ENCODE results near the gene COL5A1.

- PRO-cap = bidirectional peak, plus-strand start at chr9:133993635, minus-strand start at chr9:133993498
- RAMPAGE, long total RNA = no peak
These were observed 1.2 kb upstream of the VAV2 start for GRCh38 chr9:133993061-133993983.

DNA sequence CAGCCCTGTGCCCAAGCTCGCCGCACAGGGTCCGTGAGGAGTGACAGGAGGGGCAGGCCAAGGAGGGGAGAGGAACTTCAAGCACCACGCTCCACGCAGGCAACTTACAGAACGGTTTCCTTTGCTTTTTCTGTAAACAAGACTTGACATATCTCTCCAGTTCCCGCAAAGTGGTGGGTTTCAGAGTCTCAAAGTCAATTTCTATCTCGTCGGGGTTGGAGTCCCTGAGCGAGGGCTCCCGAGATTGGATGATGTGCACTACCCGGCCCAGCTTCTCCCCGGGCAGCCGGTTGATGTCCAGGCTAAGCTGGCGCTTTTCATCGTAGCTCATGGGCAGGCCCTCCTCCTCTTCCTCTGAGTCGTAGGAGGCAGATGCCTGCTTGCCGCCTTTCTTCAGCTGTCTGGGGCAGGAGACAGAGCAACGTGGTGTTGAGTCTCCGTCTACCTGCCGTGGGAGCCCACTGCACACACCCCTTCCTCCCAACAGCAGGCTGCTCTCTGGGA, 10.7 kb downstream of the BRD3OS start:
- PRO-cap = no peak
- RAMPAGE, long total RNA = no peak

- PRO-cap = bidirectional peak, plus-strand start at chr9:134067783, minus-strand start at chr9:134067752
- RAMPAGE, long total RNA = no peak
These were observed 496 bp downstream of the BRD3 start for GRCh38 chr9:134067173-134067886.

GRCh38 chr9:134138109-134138498, 2.2 kb downstream of the WDR5 start:
- PRO-cap = no peak
- RAMPAGE, long total RNA = no peak

GRCh38 chr9:134169488-134170270, 33.8 kb downstream of the WDR5 start:
- PRO-cap = no peak
- RAMPAGE, long total RNA = no peak

GRCh38 chr9:134232863-134233351, 93.3 kb upstream of the RXRA start:
- PRO-cap = no peak
- RAMPAGE, long total RNA = no peak

DNA sequence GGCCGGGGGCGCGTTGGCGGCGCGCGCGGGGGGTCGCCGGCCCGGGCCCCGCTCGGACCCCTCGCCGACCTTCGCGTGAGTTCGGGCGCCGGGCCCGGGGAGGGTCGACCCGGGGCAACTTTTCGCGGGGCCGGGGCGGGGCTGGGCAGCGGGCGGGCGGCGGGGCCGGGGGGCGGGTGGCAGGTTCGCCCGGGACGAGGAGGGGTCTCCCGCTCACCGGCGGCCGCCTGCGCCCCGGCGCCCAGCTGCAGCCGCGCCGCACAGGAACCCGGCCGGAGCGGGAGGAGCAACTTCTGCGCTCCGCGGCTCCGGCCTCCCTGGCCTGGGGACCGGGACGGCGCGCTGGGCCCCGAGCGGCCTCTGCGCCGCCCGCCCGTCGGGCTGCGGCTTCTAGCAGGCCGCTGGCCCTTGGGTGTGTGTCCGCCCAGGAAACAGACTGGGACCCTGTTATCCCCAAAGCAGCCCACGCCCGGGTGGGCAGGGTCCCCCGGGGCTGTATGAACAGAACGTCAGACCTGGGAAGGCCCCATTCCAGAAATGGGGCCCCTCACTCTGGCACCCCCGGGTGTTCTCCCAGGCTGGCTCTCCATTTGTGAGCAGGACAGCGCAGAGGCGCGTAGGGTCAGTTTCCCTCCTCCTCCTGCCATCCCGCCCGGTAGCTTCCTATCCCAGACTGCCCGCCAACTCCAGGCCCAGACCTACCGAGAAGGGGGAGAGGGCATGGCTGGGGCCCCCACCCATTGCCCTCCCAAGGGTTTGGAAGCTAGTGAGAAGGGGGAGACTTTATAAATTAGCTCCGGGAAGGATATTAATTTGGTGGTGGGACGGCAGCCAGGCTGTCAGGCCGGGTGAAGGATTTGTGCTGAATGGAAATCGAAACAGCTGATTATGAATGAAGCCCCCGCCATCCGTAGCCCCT, 726 bp downstream of the RXRA start:
- PRO-cap = unidirectional peak, minus-strand start at position 592 of the sequence
- RAMPAGE, long total RNA = no peak

DNA sequence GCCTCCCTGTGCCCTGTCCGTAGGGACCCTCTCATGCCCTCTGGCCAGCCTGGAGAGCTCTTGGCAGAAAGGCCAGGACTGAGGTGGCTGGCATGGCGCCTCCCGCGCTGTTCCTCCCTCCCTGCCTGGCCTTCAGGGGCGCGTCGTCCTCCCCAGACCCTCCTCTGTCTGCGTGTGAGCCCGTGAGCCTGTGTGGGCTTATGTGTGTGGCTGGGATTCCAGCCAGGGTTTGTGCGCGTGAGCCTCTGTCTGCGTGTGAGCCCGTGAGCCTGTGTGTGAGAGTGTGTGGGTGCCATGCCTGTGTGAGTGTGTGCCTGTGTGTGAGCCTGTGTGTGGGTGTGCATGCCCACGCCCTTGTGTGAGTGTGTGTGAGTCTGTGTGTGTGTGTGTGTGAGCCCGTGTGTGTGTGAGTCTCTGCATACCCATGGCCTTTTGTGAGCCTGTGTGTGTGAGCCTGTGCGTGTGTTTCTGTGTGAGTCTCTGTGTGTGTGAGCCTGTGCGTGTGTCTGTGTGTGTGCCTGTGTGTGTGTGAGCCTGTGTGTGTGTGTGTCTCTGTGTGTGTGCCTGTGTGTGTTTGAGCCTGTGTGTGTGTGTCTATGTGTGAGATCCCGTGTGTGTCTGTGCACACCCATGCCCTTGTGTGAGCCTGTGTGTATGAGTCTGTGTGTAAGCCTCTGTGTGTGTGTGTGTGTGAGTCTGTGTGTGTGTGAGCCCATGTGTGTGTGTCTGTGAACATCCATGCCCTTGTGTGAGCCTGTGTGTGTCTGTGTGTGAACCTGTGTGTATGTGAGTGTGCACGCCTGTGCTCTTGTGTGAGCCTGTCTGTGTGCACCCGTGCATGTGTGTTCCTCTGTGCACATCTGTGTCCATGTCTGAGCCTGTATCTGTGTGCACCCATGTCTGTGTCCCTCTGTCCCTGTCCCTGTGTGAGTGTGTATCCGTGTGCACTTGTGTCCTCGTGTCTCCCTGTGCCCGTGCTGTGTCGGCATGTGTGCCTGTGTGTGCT, 13.2 kb downstream of the RXRA start:
- PRO-cap = no peak
- RAMPAGE, long total RNA = start-site peak on the plus strand centred at position 185 of the sequence, 99 bp wide, 15 reads; start-site peak on the plus strand centred at position 416 of the sequence, 143 bp wide, 12 reads

DNA sequence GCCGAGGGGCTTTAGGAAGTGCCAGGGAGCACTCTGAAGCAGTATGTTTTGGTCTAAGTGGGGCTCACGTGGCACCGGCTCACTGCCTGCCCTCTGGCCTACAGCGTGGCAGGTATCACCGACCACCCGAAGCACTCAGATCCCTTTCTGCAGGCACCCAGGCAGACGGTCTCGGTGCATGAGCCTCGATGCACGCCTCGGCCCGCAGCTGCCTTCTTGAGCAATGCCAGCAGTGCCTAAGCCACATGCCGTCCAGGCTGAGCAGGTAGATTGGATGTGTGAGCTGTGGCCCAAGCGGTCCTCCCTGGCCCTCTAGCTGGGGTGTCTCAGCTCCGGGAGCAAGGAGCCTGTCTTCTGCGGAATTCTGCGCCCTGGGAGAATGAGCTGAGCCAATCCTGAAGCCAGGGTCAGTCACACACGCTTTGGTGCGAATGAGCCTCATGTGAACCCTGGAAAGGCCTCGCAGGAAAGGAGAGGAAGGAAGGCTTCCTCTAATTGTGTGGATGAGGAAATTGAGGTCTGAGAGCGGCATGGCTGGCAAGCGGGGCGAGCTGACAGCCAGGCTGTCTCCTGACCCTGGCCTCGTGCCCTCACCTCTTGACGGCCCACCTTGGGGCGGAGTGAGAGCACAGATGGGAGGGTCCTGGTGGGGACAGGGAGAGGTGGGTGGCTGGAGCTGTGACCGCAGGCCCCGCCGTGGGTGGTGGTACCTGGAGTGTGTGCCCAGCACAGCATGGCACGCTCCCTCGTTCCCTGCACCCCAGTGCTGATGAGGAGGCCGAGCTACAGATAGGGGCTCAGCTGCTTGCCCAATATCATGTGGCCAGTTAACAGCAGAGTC, 14.4 kb downstream of the RXRA start:
- PRO-cap = no peak
- RAMPAGE, long total RNA = start-site peak on the plus strand centred at position 85 of the sequence, 546 bp wide, 8 reads

- PRO-cap = no peak
- RAMPAGE, long total RNA = no peak
These were observed 31.6 kb downstream of the RXRA start for GRCh38 chr9:134357560-134358458.

GRCh38 chr9:134413821-134414317, 87.6 kb downstream of the RXRA start:
- PRO-cap = unidirectional peak, minus-strand start at chr9:134413968
- RAMPAGE, long total RNA = no peak

- PRO-cap = no peak
- RAMPAGE, long total RNA = no peak
These were observed 94.6 kb downstream of the RXRA start for GRCh38 chr9:134420765-134421366.

DNA sequence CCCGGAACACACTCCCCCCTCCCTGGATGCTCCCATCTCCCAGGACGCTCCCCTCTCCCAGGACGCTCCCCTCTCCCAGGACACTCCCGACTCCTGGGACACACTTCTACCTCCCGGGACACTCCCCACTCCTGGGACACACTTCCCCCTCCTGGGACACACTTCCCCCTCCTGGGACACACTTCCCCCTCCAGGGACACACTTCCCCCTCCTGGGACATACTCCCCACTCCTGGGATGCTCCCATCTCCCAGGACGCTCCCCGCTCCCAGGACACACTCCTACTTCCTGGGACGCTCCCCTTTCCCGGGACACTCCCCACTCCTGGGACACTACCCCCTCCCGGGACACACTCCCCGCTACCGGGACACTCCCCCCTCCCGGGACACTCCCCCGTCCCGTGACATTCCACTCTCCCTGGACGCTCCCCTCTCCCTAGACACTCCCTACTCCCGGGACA, 95.8 kb downstream of the RXRA start:
- PRO-cap = no peak
- RAMPAGE, long total RNA = no peak

DNA sequence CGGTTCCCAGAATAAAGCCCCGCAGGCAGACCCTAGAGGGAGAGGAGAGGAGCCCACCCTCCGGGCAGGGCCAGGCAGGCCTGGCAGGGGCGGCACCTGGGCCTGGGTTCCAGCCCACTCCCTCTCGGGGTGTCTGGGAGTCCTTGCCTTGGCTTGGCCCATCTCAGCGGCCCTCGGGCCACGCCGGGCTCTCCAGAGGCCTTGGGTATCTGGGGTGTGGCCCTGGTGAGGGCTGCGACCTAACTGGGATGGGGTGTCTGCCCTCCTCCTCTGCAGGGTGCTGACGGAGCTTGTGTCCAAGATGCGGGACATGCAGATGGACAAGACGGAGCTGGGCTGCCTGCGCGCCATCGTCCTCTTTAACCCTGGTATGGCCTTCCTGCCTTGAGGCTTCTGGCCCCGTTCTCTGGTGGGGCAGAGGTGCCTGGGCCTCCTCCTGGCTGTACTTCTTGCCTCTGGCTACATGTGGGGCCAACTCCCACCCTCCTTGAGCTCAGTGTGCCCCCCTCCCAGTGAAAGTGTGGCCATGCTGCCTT, 105.4 kb downstream of the RXRA start:
- PRO-cap = no peak
- RAMPAGE, long total RNA = no peak

DNA sequence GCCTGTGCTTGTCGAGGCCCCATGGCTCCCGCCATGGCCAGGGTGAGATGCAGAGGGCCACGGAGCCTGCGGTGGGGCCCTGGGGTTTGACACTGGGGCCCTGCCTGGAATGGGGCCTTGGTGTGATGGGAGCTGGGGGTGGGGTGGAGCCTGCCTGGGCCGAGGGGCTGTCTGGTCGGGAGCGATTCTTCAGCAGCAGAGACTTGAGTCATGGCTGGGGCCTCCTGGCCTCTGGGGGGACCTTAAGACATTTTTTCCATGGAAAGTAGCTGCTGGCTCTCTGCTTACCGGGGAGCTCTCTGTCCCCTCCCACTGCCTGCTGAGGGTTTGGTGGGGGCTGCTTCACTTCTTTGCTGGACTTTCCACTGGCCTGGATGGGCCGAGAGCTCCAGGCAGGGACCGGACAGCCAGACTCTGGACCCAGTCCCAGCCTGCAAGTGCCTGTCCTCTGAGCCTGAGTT, 132.2 kb downstream of the RXRA start:
- PRO-cap = bidirectional peak, plus-strand start at position 356 of the sequence, minus-strand start at position 205 of the sequence
- RAMPAGE, long total RNA = no peak

DNA sequence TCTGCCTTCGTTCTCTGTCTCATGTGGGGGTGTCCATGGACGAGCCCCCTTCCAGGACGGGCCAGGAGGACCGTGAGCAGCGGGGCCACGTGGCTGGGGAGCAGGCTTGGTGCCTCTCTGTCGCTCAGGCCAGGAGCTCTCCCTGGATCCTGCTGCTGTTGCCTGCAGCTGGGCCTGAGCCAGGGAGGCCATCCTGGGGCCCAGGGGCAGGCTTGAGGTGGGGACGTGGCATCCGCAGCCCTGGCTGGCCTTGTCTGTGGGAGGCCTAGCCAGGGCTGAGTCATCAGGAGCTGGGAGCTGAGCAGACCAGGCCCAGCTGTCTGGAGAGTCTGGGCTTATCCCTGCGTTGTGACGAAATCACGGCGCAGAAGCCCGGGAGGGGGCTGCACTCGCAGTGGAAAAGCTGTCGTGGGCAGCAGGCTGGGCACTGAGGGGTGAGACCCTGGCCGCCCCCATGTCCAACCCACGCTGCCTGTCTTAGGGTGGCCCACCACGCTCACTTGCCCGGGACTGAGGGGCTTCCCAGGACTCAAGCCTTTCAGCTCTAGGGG, 138.8 kb upstream of the COL5A1 start:
- PRO-cap = bidirectional peak, plus-strand start at position 365 of the sequence, minus-strand start at position 256 of the sequence
- RAMPAGE, long total RNA = no peak

DNA sequence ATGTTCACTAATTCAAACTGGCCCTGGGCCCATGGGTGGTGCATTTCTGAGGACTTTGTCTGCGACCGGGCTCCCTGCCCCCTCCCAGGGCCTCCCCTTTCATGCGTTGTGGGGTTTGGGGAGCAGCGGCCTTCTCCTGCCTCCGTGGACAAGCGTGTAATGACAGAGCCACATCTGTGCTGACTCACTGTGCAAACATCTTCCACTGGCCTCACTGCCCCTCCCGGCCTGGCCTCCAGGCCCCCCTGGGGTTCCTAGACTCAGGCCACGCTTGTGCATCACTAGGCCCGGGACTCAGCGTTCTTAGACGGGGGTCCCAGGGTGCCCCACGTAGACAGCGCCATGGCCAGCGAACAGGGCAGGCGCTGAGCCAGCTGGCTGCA, 49.2 kb upstream of the COL5A1 start:
- PRO-cap = no peak
- RAMPAGE, long total RNA = no peak

GRCh38 chr9:134640909-134641390, 653 bp upstream of the COL5A1 start:
- PRO-cap = no peak
- RAMPAGE, long total RNA = no peak

GRCh38 chr9:134641391-134642124, at the start of gene COL5A1:
Gene COL5A1, plus strand, starts transcription at chr9:134641803.
- PRO-cap = bidirectional peak, plus-strand start at chr9:134641803, minus-strand start at chr9:134641549
- RAMPAGE, long total RNA = start-site peak on the plus strand at chr9:134641757-134641809, 74 reads

GRCh38 chr9:134644320-134644858, 2.8 kb downstream of the COL5A1 start:
- PRO-cap = unidirectional peak, minus-strand start at chr9:134644638; bidirectional peak, plus-strand start at chr9:134645019, minus-strand start at chr9:134644773
- RAMPAGE, long total RNA = no peak